Measurements from ENCODE around the gene SPDYE12.

DNA sequence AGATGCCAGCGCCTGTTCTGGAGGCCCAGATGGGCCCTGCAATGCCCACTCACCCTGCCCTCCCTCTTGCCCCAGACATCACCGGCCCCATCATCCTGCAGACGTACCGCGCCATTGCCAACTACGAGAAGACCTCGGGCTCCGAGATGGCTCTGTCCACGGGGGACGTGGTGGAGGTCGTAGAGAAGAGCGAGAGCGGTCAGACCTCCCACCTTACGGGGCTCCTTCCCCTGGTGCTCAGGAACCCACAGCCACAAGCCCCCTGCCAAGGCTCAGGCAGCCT is 9.0 kb downstream of the NCF1 start:
- PRO-cap, result no peak

GRCh38 chr7:74914952-74915402 is at the start of gene SPDYE12:
SPDYE12 (minus strand) TSS chr7:74915078.
- PRO-cap, result no peak

GRCh38 chr7:75546676-75547285 is 54.7 kb downstream of the SPDYE5 start:
- PRO-cap, result no peak

GRCh38 chr7:75559577-75560306 is 67.6 kb downstream of the SPDYE5 start:
- PRO-cap, result no peak

DNA sequence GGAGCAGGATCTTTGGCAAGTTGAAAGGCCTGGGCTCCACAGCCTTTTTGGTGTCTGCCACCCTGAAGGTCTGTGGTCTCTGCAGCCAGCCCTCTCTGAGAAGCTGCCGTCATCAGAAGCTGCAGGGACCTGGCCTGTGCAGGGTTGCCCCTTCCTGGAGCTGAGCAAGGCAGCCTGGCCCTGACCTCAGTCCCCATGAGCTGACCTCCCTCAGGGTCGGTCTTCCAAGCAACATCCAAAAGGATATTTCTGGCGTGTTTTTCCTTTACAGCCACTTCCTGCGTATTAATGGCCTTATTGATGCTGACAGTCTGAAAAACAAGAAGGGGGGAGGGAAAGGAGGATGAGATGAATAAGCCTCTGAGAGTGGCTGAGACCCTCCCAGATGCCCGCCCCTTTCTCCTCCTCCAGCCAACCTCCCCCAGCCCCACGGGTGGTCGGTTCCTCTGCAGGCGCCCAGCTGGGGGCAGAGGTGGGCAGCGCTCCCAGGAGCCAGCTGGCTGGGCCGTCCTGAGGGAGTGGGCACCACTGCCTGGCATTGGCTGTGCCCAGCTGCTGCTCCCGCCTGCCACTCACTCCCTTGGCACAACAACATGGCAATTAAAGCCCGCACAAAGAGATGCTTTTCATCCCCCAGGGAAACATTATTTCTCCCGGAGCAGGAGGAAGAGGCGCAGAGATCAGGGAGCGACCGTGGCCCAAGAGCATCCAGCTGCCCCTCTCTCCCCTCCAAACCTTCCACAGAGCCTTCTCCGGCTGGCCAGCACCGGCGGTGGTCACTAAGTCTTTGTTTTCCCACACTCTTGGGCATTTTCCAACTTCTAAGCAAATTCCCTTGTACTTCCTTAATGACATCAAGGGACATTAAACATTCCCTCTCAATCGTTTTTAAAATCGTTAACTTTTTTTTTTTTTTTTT is 107.1 kb downstream of the SPDYE5 start:
- PRO-cap, result unidirectional peak, plus-strand start at position 648 of the sequence; unidirectional peak, plus-strand start at position 676 of the sequence

GRCh38 chr7:75691627-75692387 is 46.9 kb downstream of the HIP1 start:
- PRO-cap, result no peak

- PRO-cap, result no peak
These were observed 43.7 kb downstream of the HIP1 start for GRCh38 chr7:75695103-75695302.

DNA sequence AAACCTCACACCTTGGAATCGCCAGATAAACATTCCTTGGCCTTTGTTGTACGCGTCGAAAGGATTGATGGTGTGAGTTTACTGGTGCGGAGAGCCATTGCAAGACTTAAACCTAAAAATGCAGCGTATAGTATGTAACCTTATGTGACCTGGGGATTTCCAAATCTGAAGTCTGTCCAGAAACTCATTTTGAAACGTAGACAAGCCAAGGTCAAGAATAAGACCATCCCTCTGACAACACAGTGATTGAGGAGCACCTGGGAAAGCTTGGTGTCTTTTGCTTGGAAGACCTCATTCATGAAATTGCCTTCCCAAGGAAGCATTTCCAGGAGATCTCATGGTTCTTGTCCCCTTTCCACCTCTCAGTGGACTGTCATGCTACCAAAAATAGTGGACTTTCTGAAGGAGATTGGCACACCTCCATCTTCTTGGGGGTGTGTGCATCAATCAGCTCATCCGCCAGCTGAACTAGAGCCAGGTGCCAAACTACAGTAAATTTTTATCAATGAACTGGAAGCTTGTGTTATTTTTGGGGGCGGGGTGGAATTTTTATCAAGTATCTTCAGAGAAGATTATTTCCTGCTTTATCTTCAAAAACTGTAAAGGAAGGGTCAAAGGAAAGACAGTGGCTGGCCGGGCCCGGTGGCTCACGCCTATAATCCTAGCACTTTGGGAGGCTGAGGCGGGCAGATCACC is 8.2 kb downstream of the POR start:
- PRO-cap, result no peak

DNA sequence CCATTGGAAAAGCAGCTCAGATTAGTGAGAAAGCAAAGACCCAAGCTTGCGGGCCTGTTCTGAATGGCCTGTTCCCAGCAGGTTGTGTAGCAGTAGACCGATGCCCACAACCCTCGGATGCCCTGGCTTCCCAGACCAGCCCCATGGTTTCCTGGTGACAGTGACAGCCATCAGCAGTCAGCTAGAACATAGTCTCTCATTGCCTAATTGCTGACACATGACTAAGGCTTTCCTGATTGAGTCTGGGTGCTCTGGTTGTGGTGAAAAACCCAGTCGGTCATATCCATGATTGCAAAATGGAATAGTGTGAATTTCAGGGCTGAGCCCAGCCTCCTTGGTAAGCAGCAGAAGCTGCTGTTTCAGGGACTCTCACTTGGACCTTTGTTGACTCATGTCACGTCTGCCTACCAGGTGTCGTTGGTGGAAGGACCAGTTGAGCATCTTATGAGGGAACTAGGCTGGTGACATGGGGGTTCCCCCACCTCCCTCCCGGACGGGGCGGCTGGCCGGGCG is 36.5 kb downstream of the POR start:
- PRO-cap, result no peak

DNA sequence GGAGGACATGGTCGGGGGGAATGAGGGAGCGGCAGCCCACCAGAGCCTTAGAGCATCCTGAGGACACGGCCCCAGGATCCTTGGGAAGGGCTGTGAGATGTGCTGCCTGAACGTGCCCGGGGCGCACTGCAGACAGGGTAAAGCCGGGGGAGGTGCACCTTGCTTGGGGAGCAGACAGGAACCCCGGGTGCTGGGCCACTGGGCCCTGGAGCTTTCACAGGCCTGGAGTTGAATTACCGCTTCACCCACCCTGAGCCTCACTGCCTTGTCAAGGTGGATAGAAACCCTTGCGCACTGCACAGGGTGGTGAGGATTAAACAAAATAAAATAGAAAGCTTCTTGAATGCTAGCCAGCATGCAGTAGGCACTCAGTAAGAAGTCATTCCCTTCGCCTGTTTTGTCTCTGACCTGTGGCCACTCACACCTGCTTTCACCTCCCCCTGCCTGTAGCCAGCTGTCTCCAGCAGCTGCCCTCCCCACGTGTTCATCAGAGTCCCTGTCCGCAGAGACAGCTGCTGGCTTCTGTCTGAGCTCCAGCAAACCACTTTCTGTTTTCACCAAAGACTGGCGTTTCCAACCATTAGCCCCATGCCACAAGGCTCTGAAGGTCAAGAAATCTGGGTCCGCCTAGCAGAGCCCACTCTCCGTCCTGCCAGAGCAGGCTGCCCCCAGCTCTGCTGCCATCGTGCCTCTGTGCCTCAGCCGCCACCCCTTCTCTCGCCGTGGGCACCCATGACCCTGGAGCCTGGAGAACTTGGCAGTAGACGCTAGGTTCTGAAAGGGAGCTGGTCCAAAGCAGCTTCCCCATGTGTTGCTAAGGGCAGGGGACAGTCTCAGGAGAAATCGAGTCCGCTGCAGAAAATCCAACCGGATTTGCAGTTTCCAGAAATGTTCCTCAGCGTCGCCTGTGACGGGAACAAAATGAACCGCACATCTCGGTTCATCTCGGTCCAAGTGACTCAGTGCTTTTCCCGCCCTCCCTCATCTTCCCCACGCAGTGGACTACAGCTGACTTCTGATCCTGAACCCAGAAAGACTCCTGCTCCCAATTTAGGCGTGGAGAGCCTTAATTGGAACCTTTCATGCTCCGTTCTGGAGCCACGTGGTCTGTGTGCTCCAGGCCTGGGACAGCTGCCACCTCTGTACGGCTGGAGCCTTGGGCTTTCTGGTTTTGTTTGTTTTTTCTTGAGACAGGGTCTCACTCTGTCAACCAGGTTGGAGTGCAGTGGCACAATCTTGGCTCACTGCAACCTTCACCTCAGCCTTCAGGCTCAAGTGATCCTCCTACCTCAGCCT is 28.1 kb downstream of the TMEM120A start:
- PRO-cap, result no peak

GRCh38 chr7:76064613-76064926 is 16.7 kb downstream of the MDH2 start:
- PRO-cap, result no peak

DNA sequence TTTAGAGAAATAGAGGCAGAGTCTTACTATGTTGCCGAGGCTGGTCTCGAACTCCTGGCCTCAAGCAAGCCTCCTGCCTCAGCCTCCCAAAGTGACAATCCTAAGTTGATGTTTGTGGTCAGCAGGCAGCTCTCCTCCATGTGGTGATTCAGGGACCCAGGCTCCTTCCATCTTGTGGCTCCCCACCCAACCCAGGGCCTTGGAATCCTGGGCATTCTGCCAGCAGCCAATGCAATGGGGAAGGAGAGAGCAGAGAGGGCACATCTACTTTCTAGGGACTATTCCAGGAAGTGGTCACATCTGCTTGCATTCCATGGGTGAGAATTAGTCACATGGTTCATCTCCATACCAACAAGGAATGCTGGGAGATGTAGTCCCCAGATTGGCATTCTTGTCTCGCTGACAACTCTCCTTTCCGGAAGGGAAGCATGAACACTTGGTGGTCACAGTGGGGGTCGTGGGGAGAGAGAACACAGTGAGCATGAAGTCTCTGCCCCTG is 9.9 kb upstream of the SRRM3 start:
- PRO-cap, result no peak

DNA sequence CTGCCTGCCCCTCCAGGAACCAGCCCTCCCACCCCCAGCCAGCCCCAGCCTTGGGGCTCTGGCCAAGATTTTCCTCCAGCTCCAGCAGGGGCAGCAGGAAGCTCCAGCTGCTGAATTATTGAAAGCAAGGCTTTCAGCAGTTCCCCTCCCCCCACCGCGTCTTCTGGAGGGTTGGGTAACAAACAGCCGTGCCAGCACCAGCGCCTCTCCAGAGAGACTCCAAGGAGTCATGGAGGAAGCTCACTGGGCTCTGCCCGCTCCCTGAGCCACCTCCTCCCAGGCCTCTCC is 19.0 kb downstream of the SRRM3 start:
- PRO-cap, result no peak

GRCh38 chr7:76267109-76267641 is 35.3 kb upstream of the HSPB1 start:
- PRO-cap, result no peak

GRCh38 chr7:76309898-76310997 is 7.8 kb downstream of the HSPB1 start:
- PRO-cap, result no peak

DNA sequence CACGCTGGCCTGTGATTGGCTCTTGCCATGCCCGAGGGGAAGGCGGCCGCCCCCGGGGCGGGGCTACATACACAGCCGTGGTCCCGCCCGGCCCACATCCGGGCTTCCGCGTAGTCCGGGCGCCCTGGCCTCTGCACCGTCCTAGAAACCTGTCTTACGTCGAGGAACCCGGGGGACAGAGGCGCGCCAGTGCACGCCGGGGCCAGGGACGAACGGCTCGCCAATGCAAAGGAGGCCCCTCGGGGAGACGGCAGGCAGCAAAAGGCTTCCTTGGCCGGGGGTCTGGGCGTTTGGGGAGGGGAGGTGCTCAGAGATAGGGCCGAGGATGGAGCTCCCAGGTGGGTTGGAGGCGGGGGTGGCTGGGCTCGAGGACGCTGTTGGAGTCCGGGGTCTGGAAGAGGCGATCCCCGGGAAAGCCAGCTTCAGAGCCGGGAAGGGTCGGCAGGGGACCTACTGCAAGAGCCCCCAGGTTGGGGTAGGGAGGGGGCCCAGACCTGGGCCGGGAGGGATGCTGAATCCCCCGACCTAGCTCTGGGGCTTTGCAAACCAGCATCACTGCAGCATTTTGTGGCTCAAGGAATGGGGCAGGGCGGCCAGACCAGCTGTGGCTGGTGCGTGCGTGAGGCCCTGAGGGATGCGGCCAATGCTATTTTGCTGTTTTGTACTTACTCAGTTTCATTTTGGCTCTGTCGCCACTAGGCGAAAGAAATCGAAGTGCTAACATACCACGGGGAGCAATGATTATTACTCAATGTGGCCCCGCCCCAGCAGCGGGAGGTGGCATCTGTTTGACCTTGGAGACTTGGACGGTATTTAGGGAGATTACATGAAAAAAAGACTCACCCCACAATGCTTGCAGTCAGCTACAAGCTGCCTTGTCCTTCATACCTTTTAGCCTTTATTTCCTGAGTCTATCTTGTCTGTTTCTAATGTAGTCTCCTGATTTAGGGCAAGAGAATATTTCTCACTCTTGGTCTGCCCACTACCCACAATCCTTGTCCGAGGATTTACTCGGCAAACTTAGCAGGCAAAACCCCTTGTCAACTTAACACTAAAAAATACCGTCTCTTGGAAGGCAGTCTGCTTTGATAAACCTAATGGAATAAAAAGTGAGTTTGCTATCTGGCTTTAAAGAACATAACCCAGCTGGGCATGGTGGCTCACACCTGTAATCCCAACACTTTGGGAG is 16.1 kb downstream of the HSPB1 start:
- PRO-cap, result bidirectional peak, plus-strand start at position 105 of the sequence, minus-strand start outside the sequence; bidirectional peak, plus-strand start at position 695 of the sequence, minus-strand start at position 636 of the sequence

DNA sequence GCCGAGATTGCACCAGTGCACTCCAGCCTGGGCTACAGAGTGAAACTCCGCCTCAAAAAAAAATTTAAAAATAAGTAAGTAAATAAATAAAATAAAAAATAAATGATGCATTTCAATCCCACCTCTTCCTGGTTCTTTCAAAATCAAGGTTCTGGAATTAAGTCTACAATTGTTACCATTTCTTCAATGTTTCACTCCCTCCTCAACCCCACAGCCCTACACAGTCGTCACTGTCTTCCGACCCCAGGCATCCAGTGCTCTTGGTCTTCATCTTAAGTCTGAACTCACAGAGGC is 13.0 kb downstream of the YWHAG start:
- PRO-cap, result no peak

- PRO-cap, result no peak
These were observed 6.7 kb downstream of the YWHAG start for GRCh38 chr7:76351911-76352590.

GRCh38 chr7:76357973-76358106 is 951 bp downstream of the YWHAG start:
- PRO-cap, result no peak

DNA sequence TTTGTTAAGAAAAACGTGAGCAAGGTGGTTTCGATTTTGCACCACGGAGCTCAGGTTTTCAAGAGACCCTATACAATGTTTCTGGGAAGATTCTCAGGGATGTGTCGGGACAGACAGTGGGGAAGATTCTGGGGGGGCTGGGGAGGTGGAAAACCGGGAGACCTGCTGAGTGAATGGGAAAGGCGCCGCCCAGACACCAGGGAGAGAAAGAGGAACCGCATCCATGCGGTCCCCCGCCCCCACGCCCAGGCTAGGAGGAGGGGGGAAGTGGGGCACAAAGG is 744 bp downstream of the YWHAG start:
- PRO-cap, result no peak